Myometrial cell (primary cell): Measurements from ENCODE around the gene ELP2.

DNA sequence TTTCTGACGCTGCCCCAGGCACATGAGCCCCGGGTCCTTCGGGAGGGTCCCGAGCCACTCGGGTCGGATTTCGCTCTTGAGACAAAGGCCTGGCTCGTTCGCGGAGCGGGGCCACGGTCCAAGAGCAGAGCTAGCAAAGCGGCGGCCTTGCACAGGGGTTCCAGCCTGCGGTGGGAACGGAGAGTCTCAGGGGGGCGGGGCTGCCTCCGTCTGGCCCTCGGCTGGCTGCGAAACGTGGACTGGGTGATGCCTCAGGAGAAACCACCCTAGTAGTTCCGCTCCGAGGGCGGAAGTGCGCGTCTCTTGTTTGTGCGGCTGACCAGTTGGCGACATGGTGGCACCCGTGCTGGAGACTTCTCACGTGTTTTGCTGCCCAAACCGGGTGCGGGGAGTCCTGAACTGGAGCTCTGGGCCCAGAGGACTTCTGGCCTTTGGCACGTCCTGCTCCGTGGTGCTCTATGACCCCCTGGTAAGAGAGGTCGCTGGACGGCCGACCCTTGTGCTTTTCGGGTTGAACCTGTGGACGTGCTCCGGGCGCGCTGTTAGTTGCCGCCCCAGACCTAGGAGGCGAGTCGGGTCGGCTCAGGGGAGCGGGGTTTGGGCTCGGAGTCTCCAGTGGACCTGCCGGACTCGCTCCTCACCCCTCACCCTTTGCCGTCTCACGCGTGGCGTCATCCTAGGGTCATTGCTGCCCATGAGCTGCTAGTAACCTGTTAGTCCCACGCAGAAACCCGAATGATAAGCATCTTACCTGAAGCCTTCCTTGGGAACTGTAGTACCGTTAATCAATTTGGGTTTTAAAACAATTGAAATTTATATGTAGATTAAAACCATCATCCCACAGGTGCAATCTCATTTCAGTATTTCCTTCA lies at the start of gene ELP2:
Gene ELP2, plus strand, starts transcription at position 297 of the 872 bp plus-strand sequence.
- RAMPAGE, long total RNA = no peak

DNA sequence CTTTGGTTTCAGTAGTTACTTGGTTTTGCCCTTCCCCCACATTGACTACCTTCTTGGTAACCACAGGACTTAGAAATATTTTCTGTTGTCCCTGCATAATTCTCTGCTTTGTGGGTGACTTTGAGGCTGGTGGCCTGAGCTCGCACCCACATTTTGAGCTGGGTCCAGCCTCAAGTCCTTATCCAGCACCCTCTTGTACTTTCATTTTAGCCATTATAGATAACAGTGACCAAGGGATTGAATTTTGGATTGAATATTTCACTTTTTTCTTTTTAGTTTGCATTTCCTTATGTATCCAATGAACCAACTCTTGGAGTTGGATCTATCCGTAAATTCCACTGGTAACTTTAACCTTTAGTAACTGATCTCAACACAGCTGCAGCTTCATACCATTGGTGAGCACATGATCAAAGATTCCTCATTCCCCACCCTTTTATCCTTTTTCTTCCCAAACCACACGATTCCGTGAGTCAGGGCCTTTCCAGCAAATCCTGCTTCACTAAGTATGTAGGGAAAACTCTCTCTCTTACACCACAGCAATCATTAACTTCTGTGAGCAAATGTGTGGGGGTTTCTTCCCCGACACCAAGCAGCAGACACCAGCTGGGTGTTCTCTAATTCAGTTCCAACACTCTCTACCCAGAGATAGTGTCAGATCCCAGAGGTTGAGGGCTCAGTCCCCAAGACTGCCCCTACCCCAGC lies 23.4 kb downstream of the ELP2 start:
- RAMPAGE, long total RNA = no peak

DNA sequence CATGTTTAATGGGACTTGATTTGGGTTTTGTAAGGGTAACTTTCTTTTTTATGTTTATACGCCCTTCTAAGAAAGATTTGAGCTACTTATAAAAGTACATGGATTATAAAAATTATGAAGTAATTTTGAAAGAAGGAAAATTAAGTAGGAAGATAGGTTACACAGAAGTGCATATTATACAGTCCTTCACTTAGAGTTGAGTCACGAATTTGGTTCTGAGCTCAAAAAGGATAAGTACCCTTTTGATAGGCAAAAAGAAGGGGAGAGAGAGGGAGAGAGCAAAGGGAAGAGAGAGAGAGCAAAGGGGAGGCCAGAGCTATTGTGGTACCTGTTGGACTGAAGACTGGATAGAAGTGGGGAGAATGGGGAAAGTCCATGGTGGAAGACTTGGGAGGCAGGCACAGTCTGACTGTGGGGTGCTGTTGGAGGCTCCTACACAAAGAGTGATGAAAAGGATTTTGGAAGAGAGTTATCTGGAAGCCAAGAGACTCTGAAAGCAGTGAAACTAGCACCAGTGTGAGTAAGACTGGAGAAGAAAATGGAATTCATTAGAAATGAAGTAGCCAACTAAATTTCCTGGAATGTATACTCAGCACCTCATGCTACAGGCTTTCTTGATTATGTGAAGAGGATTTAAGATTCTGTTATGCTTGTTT lies 27.6 kb downstream of the ELP2 start:
- RAMPAGE, long total RNA = no peak

- RAMPAGE, long total RNA = no peak
These were observed 11.8 kb upstream of the MOCOS start for GRCh38 chr18:36175329-36176037.

- RAMPAGE, long total RNA = no peak
These were observed 105.2 kb downstream of the FHOD3 start for GRCh38 chr18:36402779-36403131.

GRCh38 chr18:36692306-36693511 lies 136.1 kb downstream of the TPGS2 start:
- RAMPAGE, long total RNA = no peak

DNA sequence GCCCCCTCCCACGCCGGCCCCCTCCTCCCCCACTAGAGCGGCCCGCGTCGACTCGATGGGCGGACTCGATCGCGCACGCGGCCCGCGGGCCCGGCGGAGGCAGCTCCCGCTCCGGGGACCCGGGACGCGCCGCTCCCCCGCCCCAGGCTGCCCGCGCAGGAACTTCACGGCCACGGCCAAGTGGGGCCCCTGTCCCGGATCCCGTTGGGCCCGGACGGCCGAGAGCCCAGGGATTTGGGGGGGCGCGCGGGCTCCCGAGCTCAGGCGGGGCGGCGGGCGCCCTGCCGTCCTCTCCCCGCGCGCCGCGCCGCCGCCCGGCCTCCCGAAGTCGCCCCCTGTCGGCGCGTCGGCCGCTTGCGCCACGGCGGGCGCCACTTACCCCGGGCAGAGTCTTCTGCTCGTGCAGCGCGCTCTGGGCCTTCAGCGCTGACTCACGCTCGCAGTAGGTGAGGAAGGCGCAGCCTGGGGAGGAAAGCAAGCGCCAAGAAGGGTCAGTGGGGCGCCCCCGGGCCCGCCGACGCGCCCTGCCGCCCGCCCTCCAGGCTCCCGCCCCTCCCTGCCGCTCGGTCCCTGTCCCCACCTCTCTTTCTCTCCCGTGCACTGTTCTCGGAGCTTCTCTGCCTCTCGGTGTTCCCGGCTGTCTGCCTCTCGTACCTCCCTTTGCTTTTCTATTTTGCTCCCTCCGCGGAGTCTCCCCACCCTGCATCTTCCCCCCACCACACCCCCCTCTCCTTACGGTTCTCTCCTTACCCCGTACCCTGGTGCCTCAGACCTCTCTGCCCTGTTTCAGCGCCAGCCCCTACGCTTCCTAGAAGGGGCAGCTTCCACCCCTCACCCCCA lies 80.2 kb downstream of the CELF4 start:
- RAMPAGE, long total RNA = no peak

DNA sequence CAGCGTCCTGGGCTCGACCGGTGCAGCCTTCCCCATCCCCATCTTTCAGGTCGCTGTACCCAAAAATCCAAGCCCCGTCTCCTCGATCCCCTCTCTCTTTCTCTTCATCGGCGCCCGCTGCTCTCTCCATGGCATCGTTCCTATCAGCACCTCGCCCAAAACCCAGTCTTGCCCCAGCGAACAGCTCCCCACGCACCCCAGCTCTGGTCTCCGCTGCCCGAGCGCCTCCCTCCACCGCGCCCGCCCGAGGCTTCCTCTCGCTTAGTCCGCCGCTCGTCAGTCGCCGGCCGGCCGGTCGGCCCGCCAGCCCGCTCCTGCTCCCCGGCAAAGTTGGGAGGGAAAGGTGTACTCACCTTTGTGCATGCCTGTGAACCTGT lies 607 bp downstream of the CELF4 start:
- RAMPAGE, long total RNA = no peak

GRCh38 chr18:37566344-37567091 lies 920 bp upstream of the CELF4 start:
- RAMPAGE, long total RNA = no peak

- RAMPAGE, long total RNA = no peak
These were observed 1769.9 kb upstream of the CELF4 start for GRCh38 chr18:39335477-39335825.

- RAMPAGE, long total RNA = no peak
These were observed 2154.9 kb upstream of the PIK3C3 start for GRCh38 chr18:39800162-39800490.

DNA sequence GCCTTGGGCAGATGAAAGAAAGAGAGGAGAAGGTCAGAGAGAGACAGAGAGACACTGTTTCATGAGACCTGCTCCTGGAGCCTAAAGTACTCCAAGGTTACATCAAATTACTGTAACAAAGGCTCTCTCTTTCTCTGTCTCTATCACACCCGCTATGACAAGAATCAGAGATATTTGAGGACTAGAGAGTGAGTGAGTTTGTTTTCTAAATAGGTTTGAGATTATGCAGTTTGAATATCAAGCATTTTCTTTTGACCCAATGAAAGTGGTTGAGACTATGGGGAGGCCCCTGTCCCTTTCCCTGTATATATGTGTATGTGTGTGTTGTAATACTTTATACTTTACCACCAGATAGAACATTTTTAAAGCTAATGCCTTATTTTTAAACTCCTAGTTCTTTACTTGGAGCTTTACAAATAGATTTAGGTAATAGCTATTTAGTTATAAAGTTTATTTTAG lies 1869.8 kb upstream of the PIK3C3 start:
- RAMPAGE, long total RNA = no peak

DNA sequence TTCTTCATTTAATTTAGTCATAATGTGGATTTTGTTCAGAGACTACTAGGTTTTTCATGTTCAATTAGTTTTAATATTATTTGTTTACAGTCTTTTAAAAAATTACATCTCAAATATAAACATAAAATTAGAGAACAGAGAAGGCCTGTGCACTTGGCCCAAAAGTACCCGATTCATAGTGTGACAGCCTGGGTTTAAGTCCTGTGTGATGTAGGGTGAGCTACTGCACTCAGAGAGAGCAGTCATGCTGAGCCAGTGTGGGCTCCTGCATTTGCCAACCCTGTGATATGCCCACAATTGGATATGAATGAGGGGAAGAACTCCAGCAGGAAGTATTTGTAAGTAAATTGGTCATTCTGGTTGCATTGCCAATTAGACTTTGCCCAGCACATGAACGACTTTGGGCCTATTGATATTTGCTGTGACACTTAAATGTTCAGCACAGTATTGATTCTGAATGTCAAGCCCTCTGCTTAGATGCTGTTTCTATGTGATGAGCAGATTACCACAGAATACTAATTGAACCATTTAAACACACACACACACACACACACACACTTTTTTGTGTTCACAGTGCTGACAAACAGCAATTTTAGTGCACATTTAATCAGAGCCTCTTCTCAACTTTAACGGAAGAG lies 570.8 kb downstream of the PIK3C3 start:
- RAMPAGE, long total RNA = no peak

DNA sequence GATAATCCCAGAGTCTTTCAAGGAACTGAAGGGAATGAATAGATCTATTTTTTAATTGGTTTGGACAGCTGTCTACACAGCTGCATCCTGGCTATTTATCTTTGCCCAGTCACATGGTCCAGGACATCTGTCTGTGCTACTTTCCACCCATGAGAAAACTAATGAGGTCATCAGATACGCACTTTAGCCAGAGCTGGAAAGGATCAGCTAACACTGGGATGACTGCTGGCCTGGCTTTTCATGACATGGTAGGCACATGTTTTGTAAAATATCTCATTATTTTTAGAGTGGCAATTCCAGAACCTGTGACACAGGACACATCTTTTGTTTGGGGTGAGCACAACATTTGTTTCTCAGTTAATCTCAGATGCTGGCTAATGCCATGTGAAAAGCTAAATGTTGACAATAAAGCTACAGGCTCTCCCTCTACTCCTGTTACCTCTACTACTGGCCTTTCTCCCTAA lies 500.8 kb downstream of the RIT2 start:
- RAMPAGE, long total RNA = no peak

GRCh38 chr18:44678838-44679902 lies 1.5 kb upstream of the SETBP1 start:
- RAMPAGE, long total RNA = no peak

DNA sequence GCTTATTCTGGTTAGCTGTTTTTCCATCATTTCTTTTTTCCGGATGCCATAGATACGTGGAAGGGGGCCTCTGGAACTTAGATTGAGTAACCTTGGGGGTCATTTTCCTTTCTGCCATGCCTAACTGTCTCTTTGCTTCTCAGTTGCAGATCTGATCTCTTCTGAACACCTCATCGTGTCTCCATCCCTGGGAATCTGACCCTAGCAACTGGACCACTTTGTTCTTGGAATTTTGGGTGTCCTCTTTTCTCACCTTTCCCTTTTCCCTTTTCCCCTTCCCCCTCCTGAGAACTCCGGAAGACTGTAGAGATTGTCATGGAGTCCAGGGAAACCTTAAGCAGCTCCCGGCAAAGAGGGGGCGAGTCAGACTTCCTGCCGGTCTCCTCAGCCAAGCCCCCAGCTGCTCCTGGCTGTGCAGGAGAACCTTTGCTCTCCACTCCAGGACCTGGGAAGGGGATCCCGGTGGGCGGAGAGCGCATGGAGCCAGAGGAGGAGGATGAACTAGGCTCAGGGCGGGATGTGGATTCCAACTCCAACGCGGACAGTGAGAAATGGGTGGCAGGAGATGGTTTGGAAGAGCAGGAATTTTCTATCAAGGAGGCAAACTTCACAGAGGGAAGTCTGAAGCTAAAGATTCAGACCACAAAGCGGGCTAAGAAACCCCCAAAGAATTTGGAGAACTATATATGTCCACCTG lies 20.5 kb downstream of the SETBP1 start:
- RAMPAGE, long total RNA = no peak

GRCh38 chr18:44731054-44731560 lies 50.4 kb downstream of the SETBP1 start:
- RAMPAGE, long total RNA = no peak

DNA sequence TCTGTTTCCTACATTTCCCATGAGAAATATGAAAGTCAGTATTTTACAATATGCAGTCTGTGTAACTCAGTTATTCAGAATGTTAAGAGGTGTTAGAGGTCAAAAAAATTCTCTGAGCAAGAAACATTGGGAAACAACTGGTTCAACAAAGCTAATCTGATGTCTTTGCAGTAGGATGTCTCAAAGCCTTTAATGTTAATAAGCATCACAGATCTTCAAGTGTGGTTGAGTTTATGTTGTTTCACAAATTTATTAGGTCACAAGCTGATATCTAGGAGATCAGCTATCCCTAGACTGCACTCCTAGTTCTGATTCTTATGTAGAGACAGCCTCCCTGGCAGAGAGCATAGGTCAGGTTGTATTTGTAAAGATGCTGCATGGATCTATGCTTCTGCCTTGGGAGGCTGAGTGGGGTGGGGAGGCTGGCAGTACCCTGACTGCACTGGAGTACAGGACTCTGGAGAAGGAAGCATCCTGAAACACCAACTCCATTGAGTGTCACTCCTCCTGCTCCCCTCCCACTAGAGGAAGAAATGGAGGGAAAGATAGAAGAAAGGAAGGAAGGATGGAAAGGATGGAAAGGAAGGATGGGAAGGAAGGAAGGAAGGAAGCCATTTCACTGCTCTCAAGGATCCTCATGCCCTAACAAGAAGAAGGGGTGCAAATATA lies 67.1 kb downstream of the SETBP1 start:
- RAMPAGE, long total RNA = no peak

DNA sequence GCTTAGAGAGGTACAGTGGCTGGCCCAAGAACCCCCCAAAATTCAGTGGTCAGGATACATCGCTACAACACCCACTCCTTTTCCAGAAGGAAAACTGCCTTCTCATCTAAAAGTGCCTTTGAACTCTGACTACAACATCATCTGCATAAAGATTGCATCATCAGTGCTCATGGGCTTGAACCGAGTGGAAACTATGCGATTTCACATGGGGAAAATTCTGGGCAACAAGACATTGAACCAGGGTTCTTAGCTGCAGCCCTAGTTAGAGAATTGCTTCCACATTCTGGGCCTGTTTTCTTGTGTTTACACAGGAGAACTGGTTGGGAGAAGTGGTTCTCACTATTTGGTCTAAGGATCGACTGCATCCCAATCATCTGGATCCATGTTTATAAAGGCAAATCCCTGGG lies 294.5 kb upstream of the SLC14A2 start:
- RAMPAGE, long total RNA = no peak

GRCh38 chr18:45321333-45322025 lies 293.8 kb upstream of the SLC14A2 start:
- RAMPAGE, long total RNA = no peak